ENCODE measurements around a stretch of chr6.

DNA sequence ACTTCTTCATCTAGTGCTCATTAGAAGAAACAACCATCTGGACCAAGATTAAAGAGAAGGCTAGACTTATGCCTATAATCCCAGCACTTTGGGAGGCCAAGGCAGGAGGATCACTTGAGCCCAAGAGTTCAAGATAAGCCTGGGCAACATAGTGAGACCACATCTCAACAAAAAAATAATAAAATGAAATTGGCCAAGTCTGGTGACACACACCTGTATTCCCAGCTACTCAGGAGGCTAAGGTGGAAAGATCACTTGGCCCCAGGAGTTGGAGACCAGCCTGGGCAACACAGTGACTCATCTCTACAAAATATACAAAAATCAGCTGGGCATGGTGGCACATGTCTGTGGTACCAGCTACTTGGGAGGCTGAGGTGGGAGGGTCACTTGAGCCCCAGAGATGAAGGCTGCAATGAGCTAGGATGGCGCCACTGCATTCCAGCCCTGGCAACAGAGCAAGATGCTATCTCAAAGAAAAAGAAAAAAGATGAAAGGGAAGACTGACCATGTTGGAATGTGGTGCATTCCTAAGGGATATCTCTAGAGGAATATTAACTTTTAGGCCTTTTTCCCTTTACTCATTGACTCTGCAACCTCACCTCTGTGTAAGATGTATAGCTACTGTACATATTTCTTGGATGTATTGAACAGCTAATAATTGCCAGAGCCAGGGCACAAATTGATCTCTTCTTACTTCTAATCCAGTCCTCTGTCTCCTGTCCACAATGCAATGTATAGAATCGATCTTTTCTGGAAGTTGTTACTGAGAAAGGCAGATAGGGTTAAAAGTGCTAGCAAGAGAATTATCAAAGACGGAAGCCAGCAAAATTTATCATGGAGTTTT, 46.1 kb downstream of the GCNT2 start:
- PRO-cap = no peak

- PRO-cap = no peak
Observed at GRCh38 chr6:11087875-11088233, 5.8 kb upstream of the SMIM13 start.

- PRO-cap = no peak
Observed at GRCh38 chr6:11207029-11207776, 25.3 kb downstream of the NEDD9 start.

DNA sequence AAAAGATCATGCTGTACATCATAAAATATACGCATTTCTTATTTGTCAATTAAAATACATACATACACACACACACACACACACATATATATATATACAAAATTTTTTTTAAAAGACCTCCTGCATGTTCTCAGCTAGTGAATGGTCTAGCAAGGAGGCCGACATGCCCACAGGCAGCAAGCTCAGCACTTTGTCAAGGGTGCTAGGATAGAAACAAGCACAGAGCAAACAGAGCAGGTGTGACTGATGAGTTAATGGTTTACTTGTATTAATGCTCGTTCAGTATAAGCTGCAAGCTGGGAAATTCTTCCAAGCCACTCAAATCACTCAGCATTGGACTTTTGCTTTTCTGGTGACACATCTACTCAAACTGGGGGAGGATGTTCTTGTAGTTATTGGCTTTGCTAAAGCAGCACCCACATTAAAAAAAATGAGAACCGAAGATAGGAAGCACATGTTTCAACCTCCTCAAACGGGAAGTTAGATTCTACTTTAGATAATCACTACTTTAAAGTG, 43.1 kb upstream of the NEDD9 start:
- PRO-cap = unidirectional peak, minus-strand start at position 192 of the sequence

DNA sequence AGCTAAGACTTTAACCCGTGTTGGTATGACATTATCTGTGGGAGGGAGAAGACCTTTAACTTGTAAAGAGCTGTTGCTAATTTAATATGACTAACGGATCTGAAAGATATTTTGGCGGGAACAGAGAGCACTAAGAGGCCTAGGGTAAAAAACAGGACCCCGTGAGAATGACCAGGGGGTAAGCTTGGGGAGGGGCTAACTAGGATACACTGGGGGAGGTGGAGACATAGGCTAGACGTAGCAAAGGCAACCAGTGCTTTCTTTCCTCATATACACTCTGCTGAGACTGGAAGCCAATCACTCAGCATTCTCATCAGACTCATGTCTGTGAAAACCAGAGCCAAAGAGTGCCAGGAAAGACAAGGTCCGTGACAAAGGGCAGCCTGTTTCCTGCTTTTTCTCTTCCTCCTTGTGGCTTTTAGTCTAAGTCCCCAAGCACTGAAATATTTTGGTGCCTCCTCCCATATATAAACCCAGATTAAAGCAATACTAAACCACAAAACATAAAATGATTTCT, 97.9 kb upstream of the NEDD9 start:
- PRO-cap = no peak

- PRO-cap = bidirectional peak, plus-strand start at chr6:11398661, minus-strand start at chr6:11398595
Observed at GRCh38 chr6:11398526-11398918, 139.0 kb upstream of the TMEM170B start.

DNA sequence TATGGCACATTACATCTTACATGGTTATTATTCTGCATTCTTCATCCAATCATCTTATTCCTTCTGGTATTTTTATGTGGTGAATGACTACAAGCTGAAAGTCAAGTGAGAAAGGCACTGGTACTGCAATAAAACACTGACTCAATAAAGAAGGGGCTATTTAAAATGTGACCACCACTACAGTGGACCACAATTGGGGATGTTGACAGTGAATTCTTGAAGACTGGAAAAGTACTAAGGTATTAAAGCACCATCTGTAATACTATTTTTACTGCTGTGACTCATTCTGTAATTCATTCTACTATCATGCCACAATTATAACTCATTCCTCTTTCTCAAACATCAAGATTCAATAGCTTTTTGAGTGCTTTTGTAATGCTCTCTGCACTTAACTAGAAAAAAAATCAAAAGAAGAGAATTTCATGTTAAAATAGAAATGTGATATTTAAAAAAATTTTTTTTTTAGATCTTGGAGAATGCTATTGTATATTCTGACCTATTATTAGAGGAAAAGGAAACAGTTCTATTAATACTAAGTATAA, 104.8 kb upstream of the TMEM170B start:
- PRO-cap = no peak

DNA sequence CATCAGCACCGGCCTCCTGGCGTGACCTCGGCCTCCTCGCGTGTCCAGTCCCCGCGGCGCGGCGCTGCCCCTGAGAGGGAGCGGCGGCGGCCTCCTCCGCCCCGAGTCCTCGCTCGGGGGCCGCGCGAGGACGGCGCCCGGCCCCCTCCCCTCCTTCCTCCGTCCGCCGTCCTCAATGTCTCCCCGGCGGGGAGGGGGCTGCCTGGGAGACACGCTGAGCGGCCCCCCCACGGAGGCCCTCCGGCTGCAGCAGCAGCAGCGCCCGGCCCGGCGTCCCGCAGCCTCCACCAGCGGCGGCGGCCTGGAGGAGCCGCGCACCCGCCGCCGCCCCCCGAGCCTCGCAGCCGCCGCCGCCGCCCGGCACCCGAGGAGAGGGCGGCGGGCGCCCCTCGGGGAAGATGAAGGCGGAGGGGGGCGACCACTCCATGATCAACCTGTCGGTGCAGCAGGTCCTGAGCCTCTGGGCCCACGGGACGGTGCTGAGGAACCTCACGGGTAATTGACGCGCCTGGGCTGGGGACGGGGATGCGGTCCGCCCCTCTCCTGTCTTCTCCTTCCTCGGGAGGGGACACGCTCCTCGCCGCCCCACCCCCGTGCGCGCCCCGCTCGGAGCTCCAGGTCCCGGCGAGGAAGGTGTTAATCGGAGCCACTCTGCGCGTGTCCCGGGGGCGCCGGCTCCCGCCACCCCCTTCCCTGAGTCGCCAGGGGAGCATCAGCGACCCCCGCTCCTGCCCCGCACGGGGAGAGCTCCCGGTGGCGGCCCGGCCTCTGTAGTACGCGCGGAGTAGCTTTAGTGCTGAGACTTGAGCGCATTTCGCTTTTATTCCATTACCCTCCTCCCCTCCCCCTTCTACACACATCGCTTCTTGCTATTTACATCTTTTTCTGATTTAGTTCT, 580 bp downstream of the TMEM170B start:
- PRO-cap = unidirectional peak, minus-strand start at position 795 of the sequence

GRCh38 chr6:11710163-11710633, 68.4 kb downstream of the ADTRP start:
- PRO-cap = no peak

GRCh38 chr6:11772320-11772788, 6.2 kb downstream of the ADTRP start:
- PRO-cap = no peak

- PRO-cap = no peak
Observed at GRCh38 chr6:11774600-11774819, 4.1 kb downstream of the ADTRP start.

DNA sequence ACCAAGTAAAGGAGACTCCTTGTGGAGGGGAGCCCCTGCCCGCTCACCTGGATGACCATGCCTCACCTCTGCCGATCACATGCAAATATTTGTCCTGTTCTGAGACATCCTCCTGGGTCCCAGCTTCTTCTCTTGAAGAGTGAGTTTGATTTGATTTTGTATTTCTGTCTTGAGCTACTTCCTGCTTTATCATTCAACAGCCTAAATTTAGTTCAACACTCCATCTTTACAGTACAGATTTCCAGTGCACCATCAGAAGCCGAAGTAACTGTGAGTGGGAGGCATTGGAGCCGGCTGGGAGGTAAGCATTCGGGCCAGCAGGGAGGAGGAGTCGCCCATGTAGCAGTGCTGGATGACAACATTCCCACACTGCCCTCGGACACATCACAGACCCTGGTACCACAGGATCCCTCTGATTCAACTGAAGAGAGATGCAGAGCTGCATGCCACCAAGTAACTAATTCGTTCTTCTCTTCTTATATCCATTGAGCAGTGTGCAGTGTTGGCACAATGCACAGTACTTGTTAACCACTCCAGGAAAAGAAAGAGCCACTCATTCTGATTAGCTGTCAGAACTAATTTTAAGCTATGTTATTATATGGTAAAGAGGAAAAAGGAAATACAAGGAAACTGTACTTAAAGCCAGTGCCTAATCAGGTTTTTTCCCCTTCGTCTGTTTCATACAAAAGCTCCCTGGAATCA, 32.2 kb upstream of the ADTRP start:
- PRO-cap = no peak

DNA sequence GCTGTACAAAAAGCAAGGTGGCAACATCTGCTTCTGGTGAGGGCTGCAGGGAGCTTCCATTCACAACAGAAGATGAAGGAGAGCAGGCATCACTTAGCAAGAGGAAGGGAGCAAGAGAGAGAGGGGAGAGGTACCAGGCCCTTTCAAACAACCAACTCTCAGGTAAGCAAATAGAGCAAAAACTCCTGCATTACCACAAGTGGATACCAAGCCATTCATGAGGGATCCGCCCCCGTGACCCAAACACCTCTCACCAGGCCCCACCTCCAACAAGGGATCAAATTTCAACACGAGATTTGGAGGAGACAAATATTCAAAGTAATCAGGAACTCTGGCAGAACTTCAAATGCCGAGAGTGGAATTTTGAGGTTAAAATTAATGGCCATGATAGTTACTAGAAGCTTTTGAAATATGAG, 55.2 kb upstream of the ADTRP start:
- PRO-cap = unidirectional peak, plus-strand start at position 316 of the sequence

GRCh38 chr6:11834180-11834684, 55.6 kb upstream of the ADTRP start:
- PRO-cap = no peak

DNA sequence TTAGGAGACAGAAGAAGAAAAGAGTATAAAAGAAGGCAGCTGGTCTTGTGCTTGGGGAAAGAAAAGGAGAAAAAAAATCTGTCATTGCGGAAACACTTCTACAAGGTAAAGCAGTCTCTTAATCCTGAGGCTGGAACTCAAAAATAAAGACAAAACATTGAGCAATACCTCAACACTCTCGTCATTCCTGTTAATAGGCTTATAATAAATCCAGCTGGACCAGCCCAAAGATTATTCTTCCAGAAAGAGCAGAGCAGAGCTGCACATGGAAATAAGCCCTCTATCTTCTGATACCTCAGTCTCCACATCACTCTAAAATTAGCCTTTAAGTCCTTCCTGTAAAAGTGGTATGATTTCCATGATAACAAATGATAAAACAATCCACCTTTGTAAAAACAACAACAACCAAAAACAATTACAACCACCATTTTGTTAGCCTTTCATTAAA, 62.0 kb upstream of the HIVEP1 start:
- PRO-cap = no peak

DNA sequence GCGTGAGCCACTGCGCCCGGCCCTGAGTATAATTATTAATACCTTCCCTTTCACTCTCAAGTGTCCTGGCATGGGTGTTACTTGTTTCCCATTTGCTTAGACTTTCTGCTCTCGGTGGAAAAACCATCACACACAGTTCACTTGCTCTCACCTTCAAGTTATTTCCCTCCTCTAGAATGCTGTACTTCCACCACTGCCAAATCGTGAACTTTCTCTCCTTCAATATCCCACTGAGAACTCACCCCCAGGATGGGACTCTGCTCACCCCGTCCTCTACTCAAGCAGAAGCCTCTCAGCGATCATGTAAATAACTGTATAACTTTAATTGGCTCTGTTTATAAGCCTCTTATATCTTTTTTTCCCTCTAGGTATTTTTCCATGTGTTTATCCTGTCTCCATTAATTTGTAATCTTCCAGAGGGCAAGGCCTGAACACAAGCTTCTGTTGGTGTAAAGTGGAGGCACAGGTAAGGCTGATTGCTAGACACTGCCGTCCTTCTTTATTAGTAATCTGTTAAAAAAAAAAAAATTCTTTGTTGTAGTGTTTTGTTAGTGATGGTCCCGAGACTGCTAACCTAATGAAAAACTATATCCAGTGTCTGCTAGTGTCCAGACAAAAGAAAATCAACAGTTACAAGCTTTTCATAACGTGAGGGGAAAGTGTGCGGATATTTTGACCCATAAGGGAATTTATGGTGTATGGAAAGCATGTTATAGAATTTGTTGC, 4.4 kb upstream of the HIVEP1 start:
- PRO-cap = bidirectional peak, plus-strand start at position 444 of the sequence, minus-strand start at position 399 of the sequence

DNA sequence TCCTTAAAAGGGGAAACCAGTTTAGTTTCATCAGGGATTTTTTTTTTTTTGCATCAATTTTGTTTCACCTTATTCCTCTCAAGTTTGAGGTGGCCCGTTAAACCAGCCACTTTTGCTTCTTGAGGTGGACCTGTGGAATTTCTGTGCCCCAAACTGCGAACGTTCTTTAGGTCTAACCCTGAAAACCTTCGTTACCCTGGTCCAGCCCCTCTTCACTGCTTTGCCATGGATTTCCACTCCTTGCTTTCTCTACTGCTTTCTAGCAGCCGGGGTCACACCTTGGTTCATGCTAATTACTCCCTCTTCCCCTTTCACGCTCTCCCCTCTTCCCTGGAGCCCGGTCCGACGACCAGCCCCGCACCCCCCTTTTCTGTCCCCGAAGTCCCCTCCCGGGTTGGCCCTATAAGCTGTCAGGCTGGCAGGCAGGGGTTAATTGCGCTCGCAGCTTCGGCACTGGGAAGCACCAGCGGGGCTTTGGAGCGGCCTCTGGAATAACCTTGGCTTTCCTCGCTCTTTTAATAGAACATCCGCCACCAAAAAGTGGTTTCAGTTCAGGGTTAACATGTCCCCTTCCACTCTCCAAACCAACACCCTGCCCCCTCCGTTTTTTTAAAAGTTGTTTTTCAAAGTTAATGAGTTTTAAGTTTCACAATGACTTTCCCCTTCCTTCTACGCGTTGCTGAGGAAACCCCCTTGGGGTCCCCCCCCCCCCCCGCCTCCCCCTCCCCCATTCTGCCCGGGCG, 1.4 kb upstream of the HIVEP1 start:
- PRO-cap = bidirectional peak, plus-strand start outside the sequence, minus-strand start at position 488 of the sequence

GRCh38 chr6:12350578-12350891, 60.4 kb downstream of the EDN1 start:
- PRO-cap = no peak

DNA sequence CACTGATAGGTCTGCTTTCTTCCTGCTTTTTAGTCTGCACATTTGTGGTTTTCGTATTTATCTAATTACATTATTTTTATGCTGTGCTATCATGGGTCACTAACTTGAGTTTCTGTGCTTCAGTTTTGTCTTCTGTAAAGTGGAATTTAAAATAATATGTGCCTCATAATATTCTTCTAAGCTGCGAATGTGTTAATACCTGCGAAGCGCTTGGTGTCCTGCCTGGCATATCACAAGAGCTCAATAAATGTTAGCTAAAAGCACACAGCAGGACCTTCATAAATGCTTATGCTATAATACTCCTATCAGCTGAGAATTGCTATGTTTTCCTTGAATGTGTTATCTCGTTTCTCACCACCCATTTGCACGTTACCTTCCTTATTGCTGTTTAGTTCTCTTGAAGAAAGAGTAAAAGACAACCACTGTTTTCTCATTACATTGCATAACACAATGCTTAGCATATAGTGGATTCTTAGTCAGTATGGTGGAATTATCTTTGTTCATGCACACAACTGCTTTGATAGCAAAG, 76.5 kb downstream of the EDN1 start:
- PRO-cap = no peak

GRCh38 chr6:12646672-12646919, 70.0 kb upstream of the PHACTR1 start:
- PRO-cap = unidirectional peak, minus-strand start at chr6:12646775

Measured in left lobe of liver (tissue), 1 donor.